Skeletal muscle satellite cell (primary cell): ENCODE measurements around a stretch of chr14.

DNA sequence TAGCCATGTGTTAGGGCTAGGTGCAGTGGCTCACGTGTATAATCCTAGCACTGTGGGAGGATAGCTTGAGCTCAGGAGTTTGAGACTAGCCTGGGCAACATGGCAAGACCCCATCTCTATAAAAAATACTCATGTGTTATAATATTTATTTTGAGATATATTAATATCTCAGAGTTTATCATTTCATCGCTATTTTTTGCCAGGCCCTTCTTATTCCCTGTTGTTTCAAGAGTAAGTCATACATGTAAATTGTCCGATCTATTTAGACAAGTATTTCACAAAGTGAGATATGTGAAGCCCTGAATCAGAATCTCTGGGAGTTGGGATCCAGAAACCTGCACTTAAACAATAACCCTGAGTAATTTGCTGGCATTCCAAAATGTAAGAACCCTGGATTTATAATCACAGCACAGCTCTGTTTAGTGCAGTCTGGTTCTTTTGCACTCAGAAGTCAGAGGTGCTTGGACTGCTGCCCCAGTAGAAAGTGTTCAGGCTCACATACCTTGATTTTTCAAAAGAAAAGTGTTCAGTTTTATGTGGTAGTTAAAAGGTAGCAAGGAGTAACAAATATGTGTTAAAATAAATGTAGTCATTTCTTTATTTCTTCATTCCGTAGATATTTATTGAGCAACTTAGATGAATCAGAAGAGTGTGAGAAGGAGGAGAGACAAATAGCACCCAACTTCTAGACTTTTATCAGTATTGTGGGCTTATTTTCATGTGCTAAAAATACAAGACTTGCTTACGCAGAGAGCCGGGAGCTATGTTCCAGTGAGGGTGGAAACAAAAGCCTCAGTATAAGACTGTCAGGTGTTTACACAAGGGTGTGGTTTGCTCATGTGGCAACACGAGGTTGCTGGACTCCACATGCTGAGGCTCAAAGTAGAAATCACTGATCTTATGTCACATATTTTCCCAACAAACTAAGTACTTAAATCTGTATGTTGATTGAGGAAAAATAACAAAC is 70.0 kb downstream of the SYNE2 start:
- CAGE, long polyA plus RNA, result no peak

- CAGE, long polyA plus RNA, result no peak
Observed at GRCh38 chr14:64024740-64025551, 172.1 kb downstream of the SYNE2 start.

- CAGE, long polyA plus RNA, result no peak
Observed at GRCh38 chr14:64051411-64052186, 198.8 kb downstream of the SYNE2 start.

GRCh38 chr14:64504934-64506225 is 810 bp downstream of the ZBTB1 start:
- CAGE, long polyA plus RNA, result no peak

DNA sequence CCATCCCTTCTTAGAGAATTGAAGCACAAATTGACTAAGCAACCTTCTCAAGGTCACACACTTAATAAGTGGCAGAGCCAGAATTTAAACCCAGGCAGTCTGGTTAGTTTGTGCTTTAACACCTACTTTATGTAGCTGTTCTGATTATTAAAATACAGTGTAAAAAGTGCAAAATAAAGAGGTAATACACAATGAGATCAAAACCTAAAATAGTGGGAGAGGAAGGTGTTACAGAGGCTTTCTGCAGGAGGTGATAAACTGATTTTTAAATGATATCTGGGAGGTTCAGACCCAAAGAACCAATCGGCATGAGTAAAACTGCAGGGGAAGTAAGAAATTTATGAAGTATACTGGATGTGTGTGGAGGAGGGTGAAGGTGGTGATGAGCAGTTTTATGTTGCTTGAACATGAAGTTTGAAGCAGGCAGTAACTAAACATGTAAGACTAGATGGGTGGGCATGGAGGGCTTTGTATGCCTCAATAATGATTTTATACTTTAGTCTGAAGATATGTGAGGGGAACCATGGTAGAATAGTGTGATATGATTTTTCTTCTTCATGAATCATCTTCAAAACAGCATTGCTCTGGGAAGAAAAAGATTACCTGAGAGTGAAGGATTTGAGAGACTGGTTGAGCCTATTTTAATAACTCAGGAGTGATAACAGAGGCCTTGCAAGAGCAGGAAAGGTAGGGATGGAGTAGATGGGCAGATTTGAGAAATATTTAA is 5.8 kb downstream of the ZBTB1 start:
- CAGE, long polyA plus RNA, result no peak

DNA sequence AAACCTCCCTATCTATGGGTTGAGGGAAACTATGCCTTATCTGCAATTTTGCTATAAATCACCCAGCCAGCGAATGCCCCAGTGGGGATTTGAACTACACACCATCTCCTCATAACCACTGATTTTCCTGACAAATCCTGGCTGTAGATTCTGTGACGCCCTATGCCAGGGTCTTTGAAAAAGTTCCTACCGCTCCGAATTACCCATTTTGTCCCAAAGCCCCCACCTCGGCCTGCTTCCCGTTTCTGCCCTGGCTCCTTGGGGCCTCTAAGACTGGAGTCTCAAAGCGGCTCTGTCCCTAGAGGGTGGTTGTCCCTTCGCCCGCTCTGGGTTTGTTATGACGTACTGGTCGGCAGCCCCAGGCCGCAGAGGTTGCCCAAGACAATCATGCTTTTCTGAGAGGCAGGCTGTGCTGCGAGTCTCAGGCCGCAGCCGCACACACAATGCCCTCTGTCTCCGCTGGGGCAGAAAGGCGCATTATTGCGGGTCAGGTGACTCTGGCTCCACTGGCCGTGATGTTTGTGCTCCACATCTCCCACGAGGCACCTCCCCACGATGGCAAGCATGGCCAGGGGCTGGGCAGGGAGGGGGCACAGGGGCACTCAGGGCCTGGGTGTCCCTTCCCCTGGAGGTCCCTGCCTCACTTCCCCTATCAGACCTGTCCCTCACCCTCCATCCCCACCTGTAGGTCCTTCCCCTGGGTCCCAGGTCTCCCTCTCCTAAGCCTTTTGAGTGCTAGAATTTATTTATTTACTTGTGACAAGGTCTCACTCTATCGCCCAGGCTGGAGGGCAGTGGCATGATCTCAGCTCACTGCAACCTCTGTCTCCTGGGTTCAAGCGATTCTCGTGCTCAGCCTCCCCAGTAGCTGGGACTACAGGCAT is 21.0 kb upstream of the PLEKHG3 start:
- CAGE, long polyA plus RNA, result no peak

DNA sequence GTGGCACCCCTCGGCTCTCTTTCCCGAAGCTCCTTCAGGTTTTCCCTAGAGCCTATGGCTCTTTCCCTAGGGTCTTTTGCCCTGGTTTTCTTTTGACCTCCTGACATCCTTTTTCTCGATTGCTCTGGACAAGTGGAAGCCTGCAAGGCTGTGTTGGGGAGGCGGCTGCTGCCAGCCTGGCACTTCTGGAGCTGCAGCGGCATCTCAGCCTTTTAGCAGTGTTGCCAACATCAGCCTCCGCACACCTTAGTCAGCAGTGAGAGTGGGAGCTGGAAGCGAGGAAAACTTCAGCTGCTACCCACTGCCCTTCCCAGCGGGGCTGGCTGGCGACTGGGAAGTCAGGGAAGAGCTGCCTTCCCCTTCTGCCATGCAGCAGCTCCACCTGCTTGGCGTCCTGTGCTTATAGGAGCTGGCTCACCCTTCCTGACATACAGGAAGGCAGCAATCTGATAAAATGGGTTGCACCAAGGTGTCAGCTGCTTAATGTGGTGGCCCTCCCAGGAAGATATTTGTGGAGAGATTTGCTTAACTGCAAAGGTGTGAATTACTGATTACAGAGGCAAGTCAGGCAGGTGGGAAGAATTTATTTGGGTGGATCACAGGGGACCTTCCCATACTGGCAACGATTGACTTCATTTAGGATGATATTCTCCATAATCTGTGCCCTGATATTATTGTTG is 15.4 kb upstream of the PLEKHG3 start:
- CAGE, long polyA plus RNA, result no peak

DNA sequence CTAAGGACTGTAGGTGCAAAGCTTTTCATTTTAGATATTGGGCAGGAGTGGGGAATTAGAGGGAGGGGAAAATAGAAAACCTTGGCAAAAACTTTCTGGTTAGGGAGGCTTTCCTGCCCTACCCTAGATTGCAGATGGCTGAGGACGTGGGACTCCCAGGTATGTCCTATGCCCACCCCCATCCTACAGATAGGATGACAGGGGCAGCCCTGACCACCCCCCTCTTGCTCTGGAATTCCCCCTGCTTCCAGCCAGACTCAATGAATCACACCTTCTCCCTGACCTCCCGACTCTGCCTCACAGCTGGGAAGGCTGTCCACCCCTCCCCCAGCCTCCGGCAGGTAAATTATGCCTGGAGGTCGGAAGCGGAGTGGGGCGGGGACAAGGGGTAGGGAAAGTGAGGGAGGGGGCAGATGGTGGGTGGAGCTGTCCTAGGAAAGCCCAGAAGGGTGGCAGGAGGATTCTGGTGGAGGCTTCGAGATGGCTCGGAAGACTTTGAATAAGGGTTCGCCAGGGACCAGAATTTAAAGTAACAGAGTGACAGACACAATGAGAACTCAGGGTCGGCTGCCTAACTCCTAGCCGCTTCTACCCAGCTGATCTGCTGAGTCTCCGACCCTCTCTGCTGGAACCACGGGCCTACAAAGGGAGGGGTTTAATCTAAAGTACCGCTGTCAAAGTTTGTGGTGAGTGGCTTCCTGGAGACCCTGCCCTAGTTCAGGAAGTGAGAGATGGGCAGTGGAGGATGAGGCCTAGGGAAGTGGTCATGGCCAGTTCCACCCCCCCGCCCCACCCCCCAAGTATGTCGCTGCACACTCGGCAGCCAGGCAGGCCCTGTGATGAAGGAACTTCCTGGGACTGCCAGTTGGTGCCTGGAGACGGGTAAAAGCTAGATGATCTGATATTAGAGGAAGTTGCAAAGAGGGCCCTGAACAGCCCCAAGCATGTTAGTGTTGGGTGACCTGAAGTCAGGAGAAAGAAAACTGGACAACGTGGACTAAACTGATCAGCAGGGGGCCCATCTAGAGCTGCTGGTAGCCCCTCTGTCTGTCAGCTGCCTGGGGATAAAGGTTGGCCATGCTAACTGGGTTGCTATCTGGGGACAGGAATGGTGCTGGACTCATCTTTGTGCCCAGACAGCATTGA is 4.2 kb downstream of the PLEKHG3 start:
- CAGE, long polyA plus RNA, result no peak

DNA sequence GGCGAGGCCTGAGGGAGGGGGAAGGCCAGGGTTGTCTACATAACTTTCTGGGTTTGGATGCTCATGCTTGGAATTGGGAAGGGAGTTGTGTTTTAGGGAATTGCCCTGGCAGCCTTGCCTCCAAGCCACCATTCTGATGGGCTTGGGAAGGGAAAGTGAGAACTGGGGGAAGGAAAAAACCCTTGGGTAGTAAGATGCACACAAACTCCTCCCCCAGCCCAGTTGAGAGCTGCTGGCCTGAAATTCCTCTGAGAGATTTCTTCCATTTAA is 13.0 kb downstream of the PLEKHG3 start:
- CAGE, long polyA plus RNA, result no peak

- CAGE, long polyA plus RNA, result no peak
Observed at GRCh38 chr14:64822875-64823773, 56.6 kb downstream of the SPTB start.

DNA sequence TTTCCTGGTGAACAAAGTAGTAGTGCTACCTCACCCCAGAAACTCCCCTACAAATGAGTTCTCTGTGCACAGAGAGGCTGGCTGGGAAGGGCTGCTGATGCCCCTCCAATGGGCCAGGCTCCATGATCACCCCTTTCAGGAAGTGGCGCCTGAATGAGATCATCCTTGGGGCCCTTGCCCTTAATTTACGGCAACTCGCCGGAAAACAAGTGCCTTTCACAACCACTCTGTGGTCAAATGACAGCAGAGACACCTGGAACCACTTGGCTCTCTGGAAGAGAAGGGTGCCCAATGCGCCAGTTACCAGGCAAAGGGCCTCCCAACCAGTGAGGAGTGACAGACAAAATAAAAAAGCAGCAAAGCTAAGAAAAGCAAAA is 24.9 kb downstream of the SPTB start:
- CAGE, long polyA plus RNA, result no peak

GRCh38 chr14:64941964-64942340 is 593 bp downstream of the GPX2 start:
- CAGE, long polyA plus RNA, result no peak

GRCh38 chr14:64960938-64961343 is 11.2 kb downstream of the RAB15 start:
- CAGE, long polyA plus RNA, result no peak

GRCh38 chr14:64997211-64998023 is 10.7 kb downstream of the FNTB start:
- CAGE, long polyA plus RNA, result no peak

GRCh38 chr14:65170493-65171403 is 68.4 kb upstream of the MAX start:
- CAGE, long polyA plus RNA, result no peak

DNA sequence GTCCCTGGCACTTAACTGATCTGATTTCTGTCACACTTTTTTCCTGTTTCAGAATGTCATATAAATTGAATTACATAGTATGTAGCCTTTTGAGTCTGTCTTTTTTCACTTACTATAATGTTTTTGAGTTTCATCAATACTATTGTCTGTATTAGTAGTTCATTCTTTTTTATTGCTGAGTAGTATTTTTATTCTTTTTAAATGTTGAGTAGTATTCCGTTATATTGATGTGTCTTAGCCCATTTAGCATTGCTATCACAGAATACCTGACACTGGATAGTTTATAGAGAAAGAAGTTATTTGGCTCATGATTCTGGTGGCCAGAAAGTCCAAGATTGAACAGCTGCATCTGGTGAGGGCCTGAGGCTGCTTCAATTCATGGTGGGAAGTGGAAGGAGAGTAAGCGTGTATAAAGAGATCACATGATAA is 152.2 kb downstream of the FUT8 start:
- CAGE, long polyA plus RNA, result no peak

- CAGE, long polyA plus RNA, result no peak
Observed at GRCh38 chr14:65850358-65850713, 437.8 kb downstream of the FUT8 start.

GRCh38 chr14:65962576-65962859 is 523.7 kb upstream of the CCDC196 start:
- CAGE, long polyA plus RNA, result no peak

DNA sequence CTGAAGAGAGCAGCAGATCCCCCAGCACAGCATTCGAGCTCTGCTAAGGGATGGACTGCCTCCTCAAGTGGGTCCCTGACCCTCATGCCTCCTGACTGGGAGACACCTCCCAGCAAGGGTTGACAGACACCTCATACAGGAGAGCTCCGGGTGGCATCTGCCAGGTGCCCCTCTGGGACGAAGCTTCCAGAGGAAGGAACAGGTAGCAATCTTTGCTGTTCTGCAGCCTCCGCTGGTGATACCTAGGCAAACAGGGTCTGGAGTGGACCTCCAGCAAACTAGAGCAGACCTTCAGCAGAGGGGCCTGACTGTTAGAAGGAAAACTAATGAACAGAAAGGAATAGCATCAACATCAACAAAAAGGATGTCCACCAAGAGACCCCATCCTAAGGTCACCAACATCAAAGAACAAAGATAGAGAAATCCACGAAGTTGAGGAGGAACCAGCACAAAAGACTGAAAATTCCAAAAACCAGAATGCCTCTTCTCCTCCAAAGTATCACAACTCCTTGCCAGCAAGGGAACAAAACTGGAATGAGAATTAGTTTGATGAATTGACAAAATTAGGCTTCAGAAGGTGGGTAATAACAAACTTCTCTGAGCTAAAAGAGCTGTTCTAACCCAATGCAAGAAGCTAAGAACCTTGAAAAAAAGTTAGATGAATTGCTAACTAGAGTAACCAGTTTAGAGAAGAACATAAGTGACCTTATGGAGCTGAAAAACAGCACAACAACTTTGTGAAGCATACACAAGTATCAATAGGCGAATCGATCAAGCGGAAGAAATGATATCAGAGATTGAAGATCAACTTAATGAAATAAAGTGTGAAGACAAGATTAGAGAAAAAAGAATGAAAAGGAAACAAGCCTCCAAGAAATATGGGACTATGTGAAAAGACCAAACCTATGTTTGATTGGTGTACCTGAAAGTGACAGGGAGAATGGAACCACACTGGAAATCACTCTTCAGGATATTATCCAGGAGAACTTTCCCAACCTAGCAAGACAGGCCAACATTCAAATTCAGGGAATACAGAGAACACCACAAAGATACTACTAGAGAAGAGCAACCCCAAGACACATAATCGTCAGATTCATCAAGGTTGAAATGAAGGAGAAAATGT is 80.3 kb downstream of the GPHN start:
- CAGE, long polyA plus RNA, result no peak

GRCh38 chr14:66662707-66663363 is 154.9 kb downstream of the GPHN start:
- CAGE, long polyA plus RNA, result no peak